Zone of skin (tissue), 1 donor: Measurements from ENCODE around the gene RRM2.

- RRBS, result no CpG with 5 or more reads among the region's 8 CpGs
These were observed 68.8 kb upstream of the YWHAQ start for GRCh38 chr2:9699523-9700004.

DNA sequence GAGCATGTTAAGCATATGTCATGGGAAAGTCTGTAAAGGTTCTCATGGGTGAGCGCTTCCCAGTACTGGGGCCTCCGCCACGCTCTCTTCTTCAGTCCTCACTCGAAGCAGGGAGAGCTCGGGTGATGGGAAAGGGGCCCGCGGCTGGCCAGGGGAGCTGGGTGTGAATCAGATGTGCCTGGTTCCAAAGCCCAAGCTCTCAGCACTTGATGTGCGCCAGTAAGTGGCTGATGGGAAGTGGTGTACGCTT is 83.9 kb upstream of the YWHAQ start:
- RRBS, result no CpG with 5 or more reads among the region's 9 CpGs

GRCh38 chr2:9715067-9715700 is 84.4 kb upstream of the YWHAQ start:
- RRBS, result no CpG with 5 or more reads among the region's 11 CpGs

DNA sequence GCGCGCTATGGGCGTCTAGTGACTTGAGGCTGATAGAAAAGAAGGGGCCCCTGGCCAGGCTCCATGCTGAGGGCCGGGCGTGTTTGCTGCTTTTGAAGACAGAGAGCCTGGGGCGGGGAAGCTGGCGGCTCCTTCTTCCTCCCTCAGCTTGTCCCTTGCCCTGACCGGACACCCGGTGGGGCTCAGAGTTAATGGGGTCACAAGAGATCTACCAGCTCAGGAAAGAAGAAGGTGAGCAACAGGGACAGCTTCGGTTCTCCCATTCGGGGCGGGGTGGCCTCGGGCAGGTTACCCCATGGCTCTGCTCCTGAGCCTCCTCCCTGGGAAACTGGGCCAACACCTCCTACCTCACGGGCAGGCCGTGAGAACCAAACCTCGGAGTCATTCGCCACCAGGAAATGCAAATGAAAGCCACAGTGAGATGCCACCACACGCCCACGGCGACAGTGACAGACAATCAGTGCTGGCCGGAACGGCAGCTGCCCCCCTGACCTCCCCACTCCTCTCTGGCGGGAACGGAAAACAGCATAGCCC is 89.2 kb upstream of the TAF1B start:
- RRBS, result 3% methylated on average over 3 of the region's 24 CpGs

GRCh38 chr2:9772987-9773344 is 70.3 kb upstream of the TAF1B start:
- RRBS, result no CpG with 5 or more reads among the region's 11 CpGs

- RRBS, result 11% methylated on average over 4 of the region's 34 CpGs
These were observed 41.9 kb upstream of the TAF1B start for GRCh38 chr2:9801031-9802128.

GRCh38 chr2:9803023-9803625 is 40.1 kb upstream of the TAF1B start:
- RRBS, result no CpG with 5 or more reads among the region's 14 CpGs

DNA sequence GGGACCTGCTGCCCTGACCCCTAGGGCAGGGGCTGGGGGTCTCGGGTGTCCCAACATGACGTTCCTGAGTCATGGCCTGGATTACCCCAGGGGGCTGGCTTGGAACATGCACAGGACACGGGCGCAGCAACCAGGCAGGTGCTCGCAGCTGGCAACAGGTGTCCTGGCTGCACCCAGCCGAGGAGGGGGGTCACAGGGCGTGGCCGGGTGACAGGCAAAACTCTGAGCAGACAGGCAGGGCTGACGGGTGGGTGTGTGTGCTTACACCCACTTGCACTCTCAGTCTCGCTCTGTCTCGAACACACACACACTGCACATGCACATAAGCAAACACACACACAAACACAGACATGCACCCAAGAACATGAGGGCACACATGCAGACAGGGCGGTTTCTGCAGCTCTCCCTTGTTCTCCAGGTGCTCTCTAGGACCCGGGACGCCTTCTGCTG is 33.8 kb upstream of the TAF1B start:
- RRBS, result no CpG with 5 or more reads among the region's 14 CpGs

DNA sequence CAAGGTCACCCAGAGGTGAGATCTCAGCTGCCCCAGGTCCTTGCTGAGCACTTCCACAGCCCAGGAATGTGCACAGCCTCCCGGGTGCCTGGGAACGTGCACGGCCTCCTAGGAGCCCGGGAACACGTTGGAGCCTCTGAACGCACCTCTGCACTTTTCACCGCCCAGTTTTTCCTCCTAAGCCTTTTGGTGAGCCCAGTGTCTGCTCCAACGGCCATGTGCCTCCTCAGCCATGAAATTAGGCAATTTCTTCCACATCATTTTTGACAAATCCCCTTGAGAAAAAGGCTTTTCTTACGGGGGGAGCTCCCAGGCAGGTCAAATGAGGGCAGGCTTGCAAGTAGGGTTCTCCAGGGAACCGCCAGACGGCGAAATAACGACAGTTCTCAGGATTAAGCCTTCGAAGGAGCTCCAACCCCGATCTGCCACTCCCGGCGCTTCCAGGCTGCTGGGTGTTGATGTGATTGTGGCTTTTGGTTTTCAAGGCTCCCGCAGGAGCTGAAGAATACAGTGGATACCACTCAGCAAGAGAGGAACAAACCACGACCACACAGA is 35.0 kb upstream of the KLF11 start:
- RRBS, result 39% methylated on average over 3 of the region's 19 CpGs

DNA sequence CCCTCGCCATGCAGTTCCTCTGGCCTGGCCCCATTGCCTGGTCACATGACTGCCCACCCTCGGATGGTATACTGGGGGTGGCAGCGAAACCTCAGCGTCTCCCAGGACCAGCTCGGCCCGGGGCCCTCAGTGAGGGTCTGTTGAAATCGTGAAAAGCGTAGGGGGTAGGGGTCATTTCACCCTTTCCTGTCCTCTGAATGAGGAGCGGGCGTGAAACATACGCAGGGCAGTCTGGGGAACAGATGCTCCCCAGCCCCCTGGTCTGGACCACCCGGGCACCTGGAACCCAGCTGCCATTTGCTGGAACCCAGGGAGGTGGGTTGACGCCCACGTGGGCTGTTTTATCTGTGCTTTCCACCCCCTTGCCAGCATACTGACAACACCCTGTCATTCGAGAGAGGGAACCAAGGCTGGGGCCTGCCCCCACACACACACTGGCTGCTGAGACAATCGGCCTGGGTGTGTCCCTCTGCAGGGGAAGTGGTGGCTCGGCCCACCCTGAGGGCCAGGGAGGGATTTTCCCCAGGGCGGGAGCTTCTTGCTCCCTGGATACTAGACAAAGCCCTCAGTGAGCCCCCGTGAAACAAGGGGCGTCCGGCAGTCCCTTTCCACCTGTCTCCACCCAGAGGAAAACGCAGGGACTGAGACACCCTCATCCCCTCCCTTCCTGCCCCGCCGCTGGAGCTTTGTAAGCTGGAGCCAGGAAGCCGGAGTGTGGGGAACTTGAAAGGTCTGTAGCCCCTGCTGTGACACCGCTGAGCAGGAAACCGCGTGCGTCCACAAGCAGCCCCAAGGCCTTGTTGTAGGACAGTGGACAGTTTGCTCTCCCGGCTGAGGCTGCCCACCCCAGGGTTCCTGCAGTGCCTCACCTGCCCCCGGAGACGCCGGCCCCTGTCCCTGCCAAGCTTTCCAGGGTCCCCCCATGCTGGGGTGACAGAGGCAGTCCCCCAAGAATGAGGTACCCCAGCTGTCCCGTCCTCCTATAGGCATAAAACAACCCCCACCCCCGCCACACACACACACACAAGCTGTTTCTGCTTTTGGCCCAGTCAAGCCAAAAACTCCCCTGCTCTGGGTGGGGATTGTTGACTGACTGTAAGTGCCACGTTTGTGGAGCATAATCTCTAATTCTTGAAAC is 14.2 kb upstream of the KLF11 start:
- RRBS, result 11% methylated on average over 5 of the region's 36 CpGs

- RRBS, result no CpG with 5 or more reads among the region's 18 CpGs
These were observed 7.0 kb upstream of the KLF11 start for GRCh38 chr2:10036031-10037154.

DNA sequence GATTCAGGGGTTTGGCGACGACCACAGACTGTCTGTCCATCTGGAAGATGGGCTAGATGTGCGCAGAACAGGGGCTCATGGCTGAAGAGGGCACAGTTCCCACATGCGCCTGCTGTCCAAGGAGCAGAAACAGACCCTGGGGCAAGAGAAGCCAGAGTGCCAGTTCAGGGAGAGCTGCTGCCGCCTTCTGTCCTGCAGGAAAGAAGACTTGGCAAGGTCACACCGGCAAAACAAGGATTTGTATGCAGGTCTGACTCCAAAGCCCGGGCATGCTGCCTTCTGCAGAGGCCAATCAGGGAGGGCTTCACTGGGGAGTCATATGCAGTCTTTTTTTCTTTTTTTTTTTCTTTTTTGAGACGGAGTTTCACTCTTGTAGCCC is 3.4 kb upstream of the KLF11 start:
- RRBS, result 21% methylated on average over 2 of the region's 8 CpGs

GRCh38 chr2:10056982-10058269 is 14.1 kb downstream of the KLF11 start:
- RRBS, result 22% methylated on average over 3 of the region's 32 CpGs

DNA sequence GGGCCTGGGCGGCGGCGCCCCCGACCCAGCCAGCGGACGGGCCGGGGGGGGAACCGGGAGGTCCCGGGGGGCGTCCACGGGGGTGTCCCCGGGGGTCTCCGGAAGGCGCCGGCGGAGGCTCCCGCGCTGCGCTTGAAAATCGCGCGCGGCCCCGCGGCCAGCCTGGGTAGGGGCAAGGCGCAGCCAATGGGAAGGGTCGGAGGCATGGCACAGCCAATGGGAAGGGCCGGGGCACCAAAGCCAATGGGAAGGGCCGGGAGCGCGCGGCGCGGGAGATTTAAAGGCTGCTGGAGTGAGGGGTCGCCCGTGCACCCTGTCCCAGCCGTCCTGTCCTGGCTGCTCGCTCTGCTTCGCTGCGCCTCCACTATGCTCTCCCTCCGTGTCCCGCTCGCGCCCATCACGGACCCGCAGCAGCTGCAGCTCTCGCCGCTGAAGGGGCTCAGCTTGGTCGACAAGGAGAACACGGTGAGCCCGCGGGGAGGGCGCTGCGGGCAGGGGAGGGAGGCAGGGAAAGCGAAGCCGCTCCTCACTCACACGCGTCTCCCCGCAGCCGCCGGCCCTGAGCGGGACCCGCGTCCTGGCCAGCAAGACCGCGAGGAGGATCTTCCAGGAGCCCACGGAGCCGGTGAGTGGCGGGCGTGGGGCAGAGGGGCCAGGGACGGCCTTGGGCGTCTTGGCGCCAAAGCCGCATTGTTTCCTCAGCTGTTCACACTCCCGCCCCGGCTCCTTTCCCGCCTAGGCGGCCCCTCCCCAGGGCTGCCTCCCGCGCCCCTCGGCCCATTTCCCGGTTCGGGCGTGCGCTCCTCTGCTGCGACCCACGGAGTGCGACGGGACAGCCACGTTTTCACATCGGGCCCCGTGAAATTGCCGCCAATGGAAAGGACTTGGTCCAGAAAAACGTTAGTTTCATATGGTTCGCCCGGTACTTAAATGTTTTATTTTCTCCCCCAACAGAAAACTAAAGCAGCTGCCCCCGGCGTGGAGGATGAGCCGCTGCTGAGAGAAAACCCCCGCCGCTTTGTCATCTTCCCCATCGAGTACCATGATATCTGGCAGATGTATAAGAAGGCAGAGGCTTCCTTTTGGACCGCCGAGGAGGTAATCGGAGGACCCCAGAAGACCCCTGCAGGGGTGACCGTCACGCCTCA is at the start of gene RRM2:
Gene RRM2, plus strand, starts transcription at position 307 of the 1,148 bp plus-strand sequence.
- RRBS, result 1% methylated on average over 43 of the region's 107 CpGs

DNA sequence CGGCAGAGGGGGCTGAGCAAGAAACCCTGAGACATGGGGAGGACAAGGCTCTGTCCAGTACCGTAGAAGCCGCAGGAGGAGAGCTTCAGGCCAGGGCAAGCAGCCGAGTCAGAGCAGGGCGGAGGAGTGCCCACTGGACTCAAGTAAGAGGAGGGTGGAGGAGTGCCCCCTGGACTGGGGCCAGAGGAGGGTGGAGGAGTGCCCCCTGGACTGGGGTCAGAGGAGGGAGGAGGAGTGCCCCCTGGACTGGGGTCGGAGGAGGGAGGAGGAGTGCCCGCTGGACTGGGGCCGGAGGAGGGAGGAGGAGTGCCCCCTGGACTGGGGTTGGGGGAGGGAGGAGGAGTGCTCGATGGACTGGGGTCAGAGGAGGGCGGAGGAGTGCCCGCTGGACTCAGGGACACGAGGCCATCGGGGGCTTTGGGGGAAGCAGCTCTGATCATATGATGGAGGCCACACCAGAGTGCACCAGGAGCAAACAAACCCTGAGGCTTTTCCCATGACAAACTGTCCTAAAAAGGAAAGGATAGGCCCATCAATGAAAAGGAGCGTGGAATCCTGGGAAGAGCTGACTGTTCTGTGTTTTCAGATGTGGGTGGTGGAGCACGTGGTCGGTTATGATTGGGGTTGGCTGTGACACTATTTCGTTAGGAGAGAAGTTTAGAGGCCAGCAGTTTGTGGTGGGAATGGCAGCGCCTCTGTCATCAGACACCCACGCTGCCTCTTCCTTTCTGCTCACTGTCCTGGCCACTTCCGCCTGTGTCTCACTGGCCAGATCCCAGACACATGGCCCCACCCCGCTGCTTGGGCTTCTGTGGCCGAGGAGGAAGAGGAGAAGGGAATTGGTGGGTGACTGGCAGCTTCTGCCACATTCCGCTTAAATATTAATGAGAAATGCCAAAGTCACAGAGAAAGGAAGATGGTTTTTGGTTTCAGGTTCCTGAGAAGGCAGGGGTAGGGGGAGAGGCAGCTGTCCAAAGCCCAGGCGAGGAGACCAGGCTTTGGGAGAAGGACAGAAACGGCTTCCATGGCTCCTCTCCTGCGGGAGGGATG is 24.5 kb upstream of the HPCAL1 start:
- RRBS, result 100% methylated on average over 1 of the region's 26 CpGs

DNA sequence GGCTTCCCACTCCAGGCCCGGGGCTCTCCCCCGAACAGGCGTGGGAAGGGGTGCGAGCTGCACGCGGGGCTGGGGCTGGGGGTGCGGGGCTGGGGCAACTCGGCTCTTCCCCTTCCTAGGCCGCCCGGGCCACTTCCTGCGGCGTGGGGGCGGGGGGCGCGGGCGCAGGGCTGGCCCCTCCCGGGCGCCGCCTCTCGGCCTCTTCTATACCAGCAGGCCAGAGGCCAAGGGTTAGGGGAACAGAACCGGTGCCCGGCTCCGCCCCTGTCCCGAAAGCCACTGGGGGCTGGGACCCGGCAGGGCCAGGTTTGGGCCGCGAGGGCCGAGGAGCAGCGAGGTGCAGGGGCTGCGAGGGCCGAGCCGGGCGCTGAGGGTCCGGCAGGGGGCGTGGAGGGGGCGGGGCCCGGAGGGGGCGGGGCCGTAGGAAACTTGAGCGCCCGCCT is 306 bp upstream of the HPCAL1 start:
- RRBS, result 1% methylated on average over 33 of the region's 41 CpGs

GRCh38 chr2:10303694-10304452 is 1.2 kb downstream of the HPCAL1 start:
- RRBS, result 1% methylated on average over 28 of the region's 57 CpGs

GRCh38 chr2:10304453-10304882 is 1.8 kb downstream of the HPCAL1 start:
- RRBS, result no CpG with 5 or more reads among the region's 19 CpGs

DNA sequence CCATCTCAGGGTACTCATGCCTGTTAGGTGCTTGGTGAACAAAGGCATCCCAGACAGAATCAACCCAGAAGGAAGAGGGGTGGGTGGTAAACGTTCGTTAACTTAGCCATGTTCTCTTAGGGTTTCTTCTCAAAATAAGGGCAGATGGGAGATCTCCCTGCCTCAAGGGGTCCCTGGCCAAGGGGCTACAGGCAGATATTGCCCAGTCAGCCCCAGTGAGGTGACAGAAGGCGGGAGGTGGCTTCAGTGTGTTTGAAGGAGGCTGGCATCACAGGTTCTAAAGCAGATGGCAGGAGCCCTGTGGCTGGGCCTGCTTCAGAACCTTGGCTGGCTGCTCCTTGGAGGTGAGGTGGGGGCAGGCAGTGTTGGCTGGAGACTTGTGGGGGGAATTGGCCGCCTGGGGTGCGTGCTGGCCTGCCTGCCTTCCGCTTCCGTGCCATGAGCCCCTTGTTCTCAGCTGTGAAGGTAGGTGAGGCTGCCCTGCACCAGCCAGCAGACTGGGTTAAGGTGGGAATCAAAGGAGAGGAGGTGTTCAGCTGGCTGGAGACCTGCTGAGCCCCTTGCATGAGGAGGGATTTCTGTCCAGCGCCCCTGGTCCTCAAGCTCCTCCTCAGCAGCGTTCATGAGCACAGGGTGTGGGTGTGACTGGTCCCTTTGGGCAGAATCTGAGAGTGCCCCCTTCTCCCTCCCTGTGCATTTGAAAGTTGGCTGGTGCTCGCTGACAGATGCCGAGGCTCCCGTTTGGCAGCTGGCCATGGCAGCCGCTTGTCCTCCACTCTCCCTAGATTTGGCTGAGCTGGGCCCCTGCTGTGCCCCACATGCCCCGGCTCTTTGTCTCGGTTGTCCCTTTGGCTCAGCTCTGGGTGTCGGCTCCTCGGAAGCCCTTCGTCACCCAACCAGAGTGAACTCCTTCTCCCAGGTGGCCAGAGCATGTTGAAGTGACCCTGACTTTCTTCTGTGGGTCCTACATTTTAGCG is 23.7 kb downstream of the HPCAL1 start:
- RRBS, result no CpG with 5 or more reads among the region's 19 CpGs

DNA sequence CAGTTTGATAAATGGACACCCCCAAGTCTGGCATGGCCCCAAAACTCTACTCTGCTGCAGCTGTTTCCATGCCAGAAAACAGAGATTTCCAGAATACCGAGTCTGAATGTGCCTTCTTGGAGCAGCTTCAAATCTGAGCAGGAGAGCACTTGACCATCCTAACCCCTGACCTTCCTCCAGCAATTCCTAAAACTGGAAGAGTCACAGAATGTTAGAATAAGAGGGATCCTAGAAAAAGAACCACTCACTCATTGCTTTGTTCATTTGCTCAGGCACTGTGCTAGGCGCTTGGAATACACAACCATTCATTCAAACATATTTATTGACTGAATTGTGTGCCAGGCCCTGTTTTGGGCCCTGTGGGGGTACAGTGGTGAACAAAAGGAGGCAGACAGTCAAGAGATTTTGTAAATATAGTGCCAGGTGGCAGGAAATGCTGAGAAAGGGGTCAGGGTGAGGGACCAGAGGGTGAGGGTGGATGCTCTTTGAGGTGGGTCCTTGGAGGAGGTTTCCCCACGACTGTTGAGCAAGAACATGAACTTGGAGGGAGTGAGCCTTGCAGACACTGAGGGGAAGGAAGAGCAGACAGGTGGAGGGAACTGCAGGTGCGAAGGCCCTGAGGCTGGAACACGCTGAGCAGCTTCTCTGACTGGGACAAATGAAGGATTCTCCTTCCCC is 40.8 kb downstream of the ODC1 start:
- RRBS, result no CpG with 5 or more reads among the region's 5 CpGs